Camera-type eye (tissue), 1 donor: ENCODE data around the gene WNT7B.

- RAMPAGE, long total RNA, result no peak
Measured at GRCh38 chr22:45976889-45977725, at the start of gene WNT7B. Gene WNT7B (minus strand): TSS chr22:45977162.

GRCh38 chr22:45996049-45996463 lies 19.1 kb upstream of the WNT7B start:
- RAMPAGE, long total RNA, result no peak

DNA sequence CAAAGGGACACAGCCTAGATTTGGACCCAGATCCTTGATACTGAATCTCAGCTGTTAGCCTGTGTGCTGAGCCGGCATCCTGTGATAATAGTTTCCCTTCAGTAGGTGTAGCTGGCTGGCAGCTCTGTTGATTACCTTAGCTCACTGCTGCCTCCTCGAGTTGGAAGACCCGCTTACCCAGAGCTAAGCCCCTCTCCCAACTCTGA lies 59.7 kb upstream of the WNT7B start:
- RAMPAGE, long total RNA, result no peak

DNA sequence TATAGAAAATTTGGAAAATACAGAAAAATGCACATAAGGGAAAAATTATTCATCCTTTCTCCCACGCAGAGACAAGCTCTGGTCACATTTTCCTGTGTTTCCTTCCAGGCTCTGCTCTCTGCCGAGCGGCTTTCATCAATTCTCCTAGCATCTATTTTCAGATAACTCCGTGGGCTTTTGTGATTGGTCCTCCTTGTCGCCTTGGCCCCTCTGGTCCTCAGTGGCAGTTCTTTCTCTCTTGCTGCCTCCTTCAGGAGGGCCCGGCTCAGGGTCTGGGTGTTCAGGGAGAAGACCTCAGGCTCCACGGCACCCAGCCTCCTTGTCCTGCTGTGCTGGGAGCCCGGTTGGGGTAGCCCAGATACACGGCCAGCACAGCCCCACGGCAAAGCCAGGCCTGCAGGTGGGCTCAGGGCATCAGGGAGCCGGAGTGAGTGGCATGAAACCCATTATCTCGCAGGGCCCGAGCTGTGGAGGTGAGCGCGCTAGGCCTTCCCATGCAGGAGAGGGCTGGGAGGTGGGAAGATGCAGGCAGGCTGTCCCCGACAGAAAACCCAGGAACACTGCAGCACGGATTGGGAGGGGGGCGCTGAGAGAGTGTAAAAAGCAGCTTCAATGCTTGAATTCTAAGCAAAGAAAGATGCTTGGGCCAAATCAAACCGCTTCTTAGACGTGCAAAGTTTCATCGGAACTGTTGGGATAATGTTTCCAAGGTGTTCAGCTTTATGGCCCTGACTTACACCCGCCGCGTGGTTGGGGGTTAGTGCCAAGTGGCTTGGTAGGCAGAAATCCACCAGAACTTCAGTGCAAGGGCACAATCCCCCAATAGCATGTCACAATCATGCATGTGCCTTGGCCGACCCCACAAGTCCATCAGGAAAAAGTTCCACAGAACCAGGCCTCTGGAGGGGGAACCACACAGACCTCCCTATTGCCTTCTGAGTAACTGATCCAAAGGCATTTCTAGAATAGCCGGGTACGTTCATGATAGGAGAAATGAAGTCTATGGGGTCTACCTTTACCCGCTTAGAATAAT lies 81.9 kb upstream of the WNT7B start:
- RAMPAGE, long total RNA, result no peak

- RAMPAGE, long total RNA, result no peak
Measured at GRCh38 chr22:46061455-46062487, 84.8 kb upstream of the WNT7B start.

DNA sequence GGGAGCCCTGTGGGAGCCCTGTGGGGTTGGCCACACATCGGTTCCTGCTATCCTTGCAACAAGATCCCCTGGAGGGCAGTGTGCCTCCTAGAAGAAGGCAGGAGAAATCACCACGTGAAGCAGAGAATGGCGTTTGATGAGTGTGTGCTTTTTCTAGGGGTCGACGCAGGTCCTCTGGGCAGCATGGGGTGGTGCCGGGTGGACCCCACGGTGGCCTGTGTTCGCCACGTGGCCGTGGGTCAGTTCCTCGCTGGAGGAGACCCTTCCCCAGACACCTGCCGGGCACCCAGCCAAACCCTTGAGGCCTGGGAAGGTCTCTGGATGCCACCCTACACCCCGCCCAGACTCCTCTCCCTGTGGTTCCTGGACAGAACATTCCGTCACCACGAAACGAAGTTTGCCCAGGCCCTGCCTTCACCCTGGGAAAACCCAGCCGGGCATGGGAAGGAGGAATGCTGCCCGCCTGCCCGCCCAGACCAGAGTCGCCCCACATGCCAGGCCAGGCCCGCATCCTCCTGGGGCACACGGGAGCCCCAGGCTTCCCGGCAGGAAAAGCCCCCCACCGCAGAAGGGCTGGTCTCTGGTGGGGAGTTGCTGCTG lies 45.0 kb upstream of the PPARA start:
- RAMPAGE, long total RNA, result no peak

GRCh38 chr22:46112672-46113347 lies 37.5 kb upstream of the PPARA start:
- RAMPAGE, long total RNA, result no peak

DNA sequence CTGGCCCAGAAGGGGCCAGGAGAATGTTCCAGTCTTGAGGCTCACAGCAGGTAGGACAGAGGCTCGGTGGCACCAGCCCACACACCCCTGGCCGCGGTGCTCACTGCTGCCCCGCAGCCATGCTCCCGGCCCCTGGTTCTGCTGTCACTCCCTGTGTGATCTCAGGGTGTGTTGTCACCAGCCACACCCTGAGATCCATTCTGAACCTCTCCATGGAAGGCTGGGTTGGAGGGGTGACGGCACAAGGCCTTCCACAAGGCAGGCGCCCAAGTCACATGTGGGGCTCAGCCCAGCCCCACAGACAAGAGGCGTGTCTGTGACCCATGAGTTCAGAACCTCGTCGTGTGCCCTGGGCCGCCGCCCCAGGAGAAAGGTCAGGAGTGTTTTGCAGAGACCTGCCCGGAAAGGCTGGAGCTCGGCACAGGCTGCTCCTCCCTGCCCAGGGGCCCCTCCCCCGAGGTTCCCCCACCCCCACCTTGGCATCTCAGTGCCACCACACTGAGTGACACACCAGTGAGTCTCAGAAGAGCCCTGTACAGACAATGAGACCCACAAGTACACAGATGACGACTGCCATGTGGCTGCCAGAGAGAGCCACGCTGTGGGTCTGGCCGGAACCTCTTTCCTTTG lies 23.9 kb upstream of the PPARA start:
- RAMPAGE, long total RNA, result no peak

DNA sequence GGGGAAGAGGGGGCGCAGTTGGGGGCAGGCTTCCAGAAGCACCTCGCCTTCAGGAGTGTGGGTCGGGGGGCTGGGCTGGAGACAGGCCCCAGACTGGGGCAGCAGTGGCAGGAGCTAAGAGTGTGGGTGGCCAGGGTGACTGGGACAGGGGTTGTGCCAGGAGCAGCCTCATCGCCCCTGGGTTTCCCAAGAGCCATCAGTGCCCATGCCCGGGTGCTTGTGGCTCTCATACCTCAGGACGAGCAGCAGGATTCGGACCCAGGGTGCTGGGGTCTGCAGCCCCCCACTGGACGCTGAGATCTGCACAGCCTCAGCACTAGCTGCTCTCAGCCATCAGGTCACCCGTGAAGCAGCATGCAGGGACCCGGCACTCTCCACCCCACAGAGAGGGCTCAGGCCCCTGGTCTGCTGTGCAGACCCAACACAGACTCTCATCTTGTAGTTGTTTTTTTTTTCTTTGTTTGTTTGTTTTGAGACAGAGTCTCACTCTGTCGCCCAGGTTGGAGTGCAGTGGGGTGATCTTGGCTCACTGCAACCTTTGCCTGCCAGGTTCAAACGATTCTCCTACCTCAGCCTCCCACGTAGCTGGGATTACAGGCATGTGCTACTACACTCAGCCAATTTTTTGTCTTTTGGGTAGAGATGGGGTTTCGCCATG lies 18.4 kb upstream of the PPARA start:
- RAMPAGE, long total RNA, result no peak

- RAMPAGE, long total RNA, result no peak
Measured at GRCh38 chr22:46142918-46143515, 7.3 kb upstream of the PPARA start.

GRCh38 chr22:46148351-46148946 lies 1.9 kb upstream of the PPARA start:
- RAMPAGE, long total RNA, result no peak

- RAMPAGE, long total RNA, result no peak
Measured at GRCh38 chr22:46149280-46150198, 787 bp upstream of the PPARA start.

DNA sequence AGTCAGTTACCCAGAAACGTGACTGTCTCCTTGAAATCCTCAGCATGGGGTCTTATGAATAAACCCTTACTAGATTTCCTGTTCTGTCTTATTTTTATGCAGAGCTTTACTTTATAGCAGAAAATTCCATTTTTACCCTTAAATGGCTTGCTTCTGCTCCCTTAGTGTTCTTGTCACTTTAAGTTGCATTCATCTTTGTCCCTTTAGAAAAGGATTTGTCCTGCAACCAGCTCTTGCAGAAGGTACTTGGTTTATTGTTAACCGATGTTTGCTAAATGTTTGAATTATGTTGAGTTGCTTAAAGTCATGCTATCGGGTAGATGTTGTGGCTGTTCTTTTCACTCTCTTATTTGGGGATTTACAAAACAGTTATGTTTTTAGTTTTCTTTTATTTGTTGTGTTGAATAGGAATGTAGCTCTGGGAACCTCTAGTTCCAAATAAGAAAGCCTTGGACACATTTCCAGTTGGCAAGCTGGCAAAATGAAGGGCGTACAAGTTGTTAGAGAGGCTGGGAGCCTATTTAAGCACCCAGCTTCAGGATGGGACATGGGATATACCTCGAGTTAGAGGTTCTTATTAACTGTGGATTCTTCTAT lies 22.6 kb downstream of the PPARA start:
- RAMPAGE, long total RNA, result no peak

GRCh38 chr22:46203570-46204080 lies 46.5 kb downstream of the CDPF1 start:
- RAMPAGE, long total RNA, result no peak

- RAMPAGE, long total RNA, result no peak
Measured at GRCh38 chr22:46353544-46354059, 18.1 kb downstream of the TRMU start.

DNA sequence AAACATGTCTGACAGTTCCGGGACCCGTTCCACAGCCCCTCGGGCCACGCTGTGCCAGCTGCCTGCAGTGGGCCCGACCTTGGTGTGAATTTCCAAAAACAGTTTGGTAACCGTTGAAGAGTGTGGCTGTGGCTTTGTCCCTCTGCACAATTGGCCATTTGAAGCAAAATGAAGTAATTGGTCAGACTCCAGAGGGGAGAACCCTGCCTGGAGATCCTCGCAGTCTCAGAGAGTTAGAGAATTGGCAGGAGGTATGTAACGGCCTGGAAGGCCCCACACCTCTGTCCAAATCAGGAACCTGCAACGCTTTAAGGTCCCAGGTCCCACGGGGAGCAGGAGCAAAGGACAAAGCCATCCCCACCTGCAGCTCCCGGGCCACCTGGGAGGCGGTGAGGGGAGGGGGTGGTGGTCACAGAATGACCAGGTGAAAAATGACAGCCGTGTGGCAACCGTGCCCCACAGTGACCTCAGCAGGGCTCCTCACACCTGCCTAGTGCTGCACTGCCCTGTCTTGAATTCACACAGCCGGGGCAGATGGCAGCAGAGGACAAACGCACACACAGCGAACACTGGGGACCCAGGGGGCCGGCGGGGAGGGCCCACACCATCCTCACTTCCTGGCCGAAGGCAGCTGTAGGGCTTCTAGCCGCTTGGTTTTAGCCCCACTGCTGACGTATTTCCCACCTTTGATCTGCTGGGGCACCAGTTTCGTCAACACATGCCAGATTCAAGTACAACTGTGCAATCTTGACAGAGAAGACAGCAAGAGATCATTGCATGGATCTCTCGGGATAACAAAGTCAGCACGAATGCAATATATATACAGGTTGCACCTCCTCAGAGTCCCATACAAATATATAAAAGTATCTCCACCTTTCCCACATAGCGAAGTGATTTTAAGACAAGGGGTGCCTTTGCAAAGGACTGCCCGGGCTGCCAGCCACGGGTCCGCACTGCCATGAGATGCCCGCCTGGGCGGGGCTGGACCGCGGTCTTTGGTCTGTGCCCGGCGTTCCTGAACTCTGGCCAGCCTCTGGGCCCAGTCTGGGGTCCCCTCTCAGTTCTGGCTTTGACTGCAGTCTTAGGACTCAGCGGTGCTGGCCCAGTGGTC lies 26.7 kb downstream of the TRMU start:
- RAMPAGE, long total RNA, result no peak

GRCh38 chr22:46574825-46575938 lies 37.8 kb upstream of the CELSR1 start:
- RAMPAGE, long total RNA, result no peak

DNA sequence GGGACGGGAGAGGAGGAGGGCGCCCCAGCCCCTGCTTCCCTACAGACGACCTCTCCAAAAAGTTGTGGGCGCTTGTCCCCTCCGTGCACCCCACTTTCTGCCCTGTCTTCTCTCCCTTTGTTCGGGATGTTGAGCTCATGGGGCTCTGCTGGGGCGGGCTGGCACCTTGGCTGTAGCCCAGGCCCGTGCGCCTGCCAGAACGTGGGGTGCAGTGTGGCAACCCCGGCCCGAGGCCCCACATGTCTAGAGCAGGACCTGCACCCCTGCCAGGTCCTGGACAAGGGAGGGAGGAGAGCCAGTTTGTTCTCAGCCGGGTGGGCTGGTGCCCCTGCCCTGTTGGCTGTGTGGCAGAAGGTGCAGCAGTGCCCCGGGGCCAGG lies 40.3 kb upstream of the CELSR1 start:
- RAMPAGE, long total RNA, result no peak

- RAMPAGE, long total RNA, result no peak
Measured at GRCh38 chr22:46590132-46590784, 29.9 kb upstream of the GRAMD4 start.

- RAMPAGE, long total RNA, result no peak
Measured at GRCh38 chr22:46607401-46607870, 12.8 kb upstream of the GRAMD4 start.